ENCODE results near the genes SCFD1, AP4S1 and HEATR5A.

GRCh38 chr14:24337071-24337589 is 2.3 kb upstream of the ADCY4 start:
- RRBS: no CpG with 5 or more reads among the region's 6 CpGs

DNA sequence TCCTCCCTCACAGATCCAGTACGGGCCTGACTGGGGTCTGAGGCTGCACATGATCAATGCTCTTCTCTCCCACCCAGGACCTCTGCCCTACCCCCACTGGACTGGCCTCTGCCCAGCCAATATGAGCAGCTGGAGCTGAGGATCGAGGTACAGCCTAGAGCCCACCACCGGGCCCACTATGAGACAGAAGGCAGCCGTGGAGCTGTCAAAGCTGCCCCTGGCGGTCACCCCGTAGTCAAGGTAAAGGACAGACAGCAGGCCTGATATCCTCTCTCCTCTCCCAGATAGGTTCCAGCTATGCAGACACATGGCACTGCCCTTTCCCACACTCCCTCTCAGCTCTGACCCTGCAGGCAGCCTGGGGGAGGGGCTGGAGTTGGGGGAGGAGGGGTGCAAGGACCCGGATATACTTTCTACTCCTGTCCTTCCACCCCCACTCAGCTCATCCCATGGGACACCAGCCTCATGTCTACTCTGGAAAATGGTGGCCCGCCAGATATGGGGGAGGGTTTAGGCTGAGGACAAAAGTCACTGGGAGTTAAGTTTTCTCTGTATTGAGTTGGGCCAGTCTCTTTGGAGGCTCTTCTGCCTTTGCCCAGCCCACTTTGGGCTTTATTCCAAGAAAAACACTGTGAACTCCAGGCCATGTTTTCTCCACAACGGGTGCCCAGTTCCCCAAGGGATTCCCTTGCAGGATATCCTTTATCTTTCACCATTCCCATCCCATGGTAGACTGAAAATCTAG is 4.6 kb downstream of the NFATC4 start:
- RRBS: no CpG with 5 or more reads among the region's 9 CpGs

- RRBS: no CpG with 5 or more reads among the region's 11 CpGs
Measured at GRCh38 chr14:24376967-24378098, 9.3 kb downstream of the NFATC4 start.

- RRBS: no CpG with 5 or more reads among the region's 4 CpGs
Measured at GRCh38 chr14:24396108-24396670, 2.6 kb upstream of the NYNRIN start.

DNA sequence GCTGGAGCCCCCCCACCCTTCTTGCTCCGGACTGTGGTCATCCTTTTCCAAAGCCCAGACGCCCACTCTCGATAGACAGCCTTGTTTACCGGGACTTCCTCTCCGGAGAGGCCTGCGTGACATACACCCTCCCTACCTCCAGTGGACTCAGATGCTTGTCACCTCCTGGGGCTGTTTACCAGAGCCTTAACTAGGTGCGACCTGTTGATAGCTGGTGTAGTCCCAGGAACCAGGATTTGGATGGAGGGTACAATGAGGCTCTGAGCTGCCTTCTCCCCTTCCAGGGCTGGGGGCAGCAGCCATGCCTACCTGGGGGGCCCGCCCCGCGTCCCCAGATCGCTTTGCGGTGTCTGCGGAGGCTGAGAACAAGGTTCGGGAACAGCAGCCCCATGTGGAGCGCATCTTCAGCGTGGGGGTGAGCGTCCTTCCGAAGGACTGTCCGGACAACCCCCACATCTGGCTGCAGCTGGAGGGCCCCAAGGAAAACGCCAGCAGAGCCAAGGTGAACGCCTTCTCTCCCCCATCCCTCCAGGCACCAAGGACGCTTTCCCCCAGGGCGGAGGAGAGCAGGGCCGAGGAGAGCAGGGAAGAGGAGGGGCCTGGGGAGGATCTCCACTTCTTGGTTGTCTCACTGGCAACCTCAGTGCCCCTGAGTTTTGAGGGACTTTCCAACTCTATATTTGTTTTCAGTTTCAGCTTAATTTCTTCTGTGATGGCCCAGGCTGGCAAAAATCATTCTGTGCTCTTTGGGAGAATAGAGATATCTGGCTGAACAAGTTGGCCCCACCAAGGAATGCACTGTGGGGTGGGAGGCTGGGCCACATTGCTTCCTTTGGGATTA is 896 bp downstream of the KHNYN start:
- RRBS: 2% methylated on average over 4 of the region's 24 CpGs

DNA sequence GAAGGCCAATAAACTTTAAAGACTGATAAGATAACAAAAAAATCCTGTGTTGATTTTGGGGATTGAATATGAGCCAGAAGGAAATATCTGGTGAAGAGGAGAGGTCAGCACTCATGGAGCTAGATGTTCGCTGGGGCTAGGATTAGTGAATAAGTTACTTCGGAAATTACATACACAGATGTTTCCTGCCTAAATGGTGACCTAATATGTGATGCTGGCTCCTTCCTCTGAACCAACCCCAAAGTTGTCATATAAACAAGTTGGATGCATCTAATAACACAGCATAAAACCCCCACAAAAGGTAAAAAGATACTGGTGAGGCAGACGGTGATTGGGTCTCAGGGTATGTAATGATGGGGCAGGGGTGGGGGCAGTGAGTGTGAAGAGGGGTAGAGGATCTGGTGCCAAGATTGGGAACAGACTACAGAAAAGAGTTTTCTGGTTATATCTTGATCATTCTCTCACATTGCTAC is 140.3 kb upstream of the GZMB start:
- RRBS: no CpG with 5 or more reads among the region's 3 CpGs

- RRBS: no CpG with 5 or more reads among the region's 10 CpGs
Measured at GRCh38 chr14:25050702-25051217, 813 bp upstream of the STXBP6 start.

- RRBS: no CpG with 5 or more reads among the region's 14 CpGs
Measured at GRCh38 chr14:25132844-25133373, 83.0 kb upstream of the STXBP6 start.

DNA sequence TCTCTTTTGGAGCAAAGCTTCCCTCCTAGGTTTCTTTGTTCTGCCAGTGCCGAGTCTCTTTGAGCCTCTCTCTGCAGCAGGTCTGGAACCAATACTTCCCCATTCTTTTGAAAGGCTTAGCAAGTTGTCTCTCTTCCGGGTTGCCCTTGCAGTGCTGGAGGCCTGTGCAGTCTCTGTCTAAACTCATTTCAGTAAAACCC is 454.7 kb downstream of the NOVA1 start:
- RRBS: no CpG with 5 or more reads among the region's 2 CpGs

DNA sequence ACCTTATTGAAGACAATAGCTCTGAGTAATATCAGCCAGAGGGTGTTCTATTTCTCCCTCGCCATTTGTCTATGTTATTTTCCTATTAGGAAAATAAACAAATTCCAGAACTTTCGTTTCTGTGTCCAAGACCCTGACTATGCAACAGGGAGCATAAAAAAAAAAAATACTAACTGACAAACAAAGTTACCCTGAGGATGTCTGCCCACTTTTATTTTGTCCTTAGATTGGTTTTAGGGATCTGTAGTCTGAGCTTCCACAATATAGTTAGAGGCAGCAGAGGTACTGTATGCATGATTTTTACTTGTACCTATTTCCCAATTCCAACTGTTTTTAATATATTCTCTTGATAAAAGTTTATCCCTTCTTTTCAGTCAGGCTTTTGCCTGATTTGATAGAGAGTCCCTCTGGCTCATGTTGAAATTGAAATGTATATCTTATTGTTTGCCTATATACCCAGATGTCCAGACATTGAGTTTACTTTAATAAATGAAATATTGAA is 419.4 kb downstream of the NOVA1 start:
- RRBS: no CpG with 5 or more reads among the region's 2 CpGs

GRCh38 chr14:30270519-30271105 is 288.3 kb upstream of the G2E3 start:
- RRBS: no CpG with 5 or more reads among the region's 20 CpGs

DNA sequence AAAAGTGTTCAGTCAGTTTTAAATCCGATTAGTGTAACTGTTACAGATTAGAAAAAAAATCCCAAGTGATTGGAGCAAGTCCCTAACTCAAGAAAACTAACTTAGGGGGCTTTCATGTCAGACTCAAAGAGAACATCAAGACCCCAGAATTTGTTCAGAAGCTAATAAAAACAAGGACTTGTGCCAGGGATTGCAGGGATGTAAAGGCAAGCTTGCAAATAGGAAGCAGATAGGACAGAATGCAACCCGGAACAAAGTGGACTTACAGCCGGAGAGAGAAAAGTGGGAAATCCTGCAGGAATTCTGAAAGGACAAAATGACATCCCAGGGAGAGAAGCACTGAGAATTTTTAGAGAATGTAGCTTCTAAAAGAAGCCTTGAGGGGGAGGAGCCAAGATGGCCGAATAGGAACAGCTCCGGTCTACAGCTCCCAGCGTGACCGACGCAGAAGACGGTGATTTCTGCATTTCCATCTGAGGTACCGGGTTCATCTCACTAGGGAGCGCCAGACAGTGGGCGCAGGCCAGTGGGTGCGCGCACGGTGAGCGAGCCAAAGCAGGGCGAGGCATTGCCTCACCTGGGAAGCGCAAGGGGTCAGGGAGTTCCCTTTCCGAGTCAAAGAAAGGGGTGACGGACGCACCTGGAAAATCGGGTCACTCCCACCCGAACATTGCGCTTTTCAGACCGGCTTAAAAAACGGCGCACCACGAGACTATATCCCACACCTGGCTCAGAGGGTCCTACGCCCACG is 195.6 kb upstream of the G2E3 start:
- RRBS: no CpG with 5 or more reads among the region's 30 CpGs

DNA sequence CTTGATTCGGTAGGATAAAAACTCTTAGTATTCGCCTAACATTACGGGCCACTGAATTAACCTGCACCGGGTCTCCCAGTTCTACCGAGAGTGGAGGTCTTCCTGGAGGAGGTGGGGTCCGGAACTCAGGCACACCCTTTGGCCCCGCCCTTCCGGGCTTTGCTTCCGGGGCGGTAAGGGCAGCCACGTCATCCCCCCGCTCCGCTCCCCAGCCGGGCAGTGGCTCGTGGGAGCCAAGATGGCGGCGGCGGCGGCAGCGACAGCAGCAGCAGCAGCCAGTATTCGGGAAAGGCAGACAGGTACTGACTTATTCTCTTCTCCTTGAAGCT is at the start of gene SCFD1:
Gene SCFD1 (plus strand): TSS at position 219 of the 329 bp plus-strand sequence.
- RRBS: 1% methylated on average over 6 of the region's 21 CpGs

GRCh38 chr14:31019904-31020246 is 5.6 kb upstream of the AP4S1 start:
- RRBS: no CpG with 5 or more reads among the region's 4 CpGs

DNA sequence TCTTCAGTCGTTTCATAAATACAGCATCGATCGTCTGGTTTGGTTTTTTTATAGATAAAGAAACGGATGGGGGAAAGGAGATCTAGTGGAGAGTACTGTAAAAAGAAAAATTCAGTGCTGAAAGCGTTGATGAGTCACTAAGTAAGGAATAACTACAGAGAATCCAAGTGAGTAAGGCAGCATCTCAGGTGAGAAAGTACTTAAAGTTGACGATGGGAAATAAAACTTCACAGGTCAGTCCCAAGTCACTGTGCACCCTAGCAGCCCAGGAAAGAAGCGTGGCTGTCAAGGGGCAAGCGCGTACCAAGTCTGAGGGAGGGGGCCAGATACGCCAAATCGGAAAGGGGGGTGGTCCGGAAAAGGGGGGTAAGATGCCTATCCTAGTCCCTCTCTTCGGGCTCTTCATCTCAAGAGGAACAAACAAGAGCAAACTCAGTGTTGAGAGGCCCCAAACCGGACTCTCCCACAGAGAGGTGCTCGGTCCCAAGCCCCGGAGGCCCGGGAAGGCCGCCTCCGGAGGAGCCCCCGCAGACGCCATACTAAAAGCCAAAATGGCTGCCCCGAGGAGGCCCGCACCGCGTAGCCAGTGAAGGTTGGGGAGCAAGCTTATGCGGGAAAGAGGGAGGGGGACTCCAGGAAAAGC is at the start of gene AP4S1:
Gene AP4S1 (plus strand): TSS at position 539 of the 643 bp plus-strand sequence.
- RRBS: 0% methylated on average over 2 of the region's 26 CpGs

DNA sequence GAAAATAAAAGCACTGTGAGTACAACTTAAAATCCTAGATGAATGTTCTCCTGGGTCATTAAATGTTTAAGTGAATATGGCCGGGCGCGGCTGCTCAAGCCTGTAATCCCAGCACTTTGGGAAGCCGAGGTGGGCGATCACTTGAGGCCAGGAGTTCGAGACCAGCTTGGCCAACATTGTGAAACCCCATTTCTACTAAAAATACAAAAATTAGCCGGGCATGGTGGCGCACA is 1.0 kb upstream of the STRN3 start:
- RRBS: no CpG with 5 or more reads among the region's 8 CpGs

GRCh38 chr14:31243866-31244470 is 36.4 kb upstream of the HECTD1 start:
- RRBS: no CpG with 5 or more reads among the region's 13 CpGs

- RRBS: 1% methylated on average over 40 of the region's 94 CpGs
Measured at GRCh38 chr14:31419640-31420947, at the start of gene HEATR5A. HEATR5A (minus strand) TSS chr14:31420550.

- RRBS: no CpG with 5 or more reads among the region's 2 CpGs
Measured at GRCh38 chr14:31724628-31725040, 163.4 kb downstream of the NUBPL start.